Left ventricle myocardium (tissue), 1 donor: ENCODE measurements around a stretch of chr7.

GRCh38 chr7:50656630-50656988 lies 91.4 kb upstream of the DDC start:
- PRO-cap: no peak

DNA sequence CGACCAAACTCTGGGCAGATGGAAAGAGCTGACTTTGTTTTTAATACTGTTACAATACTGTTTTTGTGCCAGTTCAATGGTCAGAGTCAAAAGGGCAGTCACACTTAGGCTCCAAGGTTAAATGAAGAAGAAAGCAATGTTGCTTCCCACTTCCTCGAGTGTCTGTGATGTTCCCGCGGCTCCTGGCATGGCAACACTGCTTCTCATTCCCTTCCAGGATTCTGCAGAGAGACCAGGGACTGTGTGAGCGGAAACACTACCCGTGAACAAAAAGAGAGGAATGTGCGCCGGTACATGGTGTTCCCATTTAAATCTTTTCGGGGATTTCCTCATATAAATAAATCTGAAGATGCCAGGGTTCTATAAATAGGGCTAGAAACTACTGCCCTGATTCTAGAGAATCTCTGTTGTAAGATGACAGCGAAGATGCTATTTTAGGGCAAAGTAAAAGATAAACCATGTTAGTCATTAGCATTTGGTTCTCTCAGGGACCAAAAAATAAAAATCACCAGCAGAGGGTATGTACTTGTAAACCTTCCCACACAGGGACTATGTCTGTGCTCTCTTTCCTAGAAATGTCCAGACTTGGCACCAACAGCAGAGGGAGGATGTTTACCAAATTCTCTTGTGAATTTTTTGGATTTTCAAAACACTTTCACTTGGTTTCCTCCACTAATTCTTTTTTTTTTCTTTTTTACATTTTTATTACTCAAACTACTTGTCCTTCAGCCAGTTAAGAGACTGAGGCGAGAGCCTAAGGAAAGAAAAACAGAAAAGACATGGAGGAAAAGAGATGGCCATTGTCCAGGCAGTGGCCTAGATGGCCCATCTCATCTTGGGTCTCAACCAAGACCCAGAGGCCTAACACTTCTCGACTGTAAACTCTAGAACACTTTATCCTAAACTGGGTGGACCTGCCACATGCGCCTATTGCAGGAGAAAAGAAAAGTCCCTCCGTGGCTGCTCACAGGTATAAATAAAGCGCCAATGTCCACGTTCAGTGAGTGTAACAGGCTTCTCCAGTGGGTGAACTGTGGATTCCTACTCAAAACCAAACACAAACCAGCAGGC lies 92.3 kb upstream of the DDC start:
- PRO-cap: no peak

DNA sequence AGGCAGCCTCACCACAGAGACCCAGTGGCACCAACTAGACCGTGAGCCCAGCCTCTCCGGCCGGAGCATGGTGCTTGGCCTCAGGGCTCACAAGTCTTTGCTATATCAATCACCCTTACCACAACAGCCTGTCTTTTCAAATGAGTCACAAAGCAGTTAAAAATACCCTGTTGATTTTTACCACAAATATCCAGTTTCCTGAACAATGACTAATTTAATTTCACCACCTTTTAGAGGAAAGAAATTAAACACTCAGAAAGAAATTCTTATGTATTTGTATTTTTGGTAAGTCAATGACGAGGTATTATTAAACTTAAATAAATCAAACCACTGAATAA lies 99.5 kb upstream of the DDC start:
- PRO-cap: no peak

- PRO-cap: no peak
These were observed 79.2 kb downstream of the GRB10 start for GRCh38 chr7:50703203-50704133.

DNA sequence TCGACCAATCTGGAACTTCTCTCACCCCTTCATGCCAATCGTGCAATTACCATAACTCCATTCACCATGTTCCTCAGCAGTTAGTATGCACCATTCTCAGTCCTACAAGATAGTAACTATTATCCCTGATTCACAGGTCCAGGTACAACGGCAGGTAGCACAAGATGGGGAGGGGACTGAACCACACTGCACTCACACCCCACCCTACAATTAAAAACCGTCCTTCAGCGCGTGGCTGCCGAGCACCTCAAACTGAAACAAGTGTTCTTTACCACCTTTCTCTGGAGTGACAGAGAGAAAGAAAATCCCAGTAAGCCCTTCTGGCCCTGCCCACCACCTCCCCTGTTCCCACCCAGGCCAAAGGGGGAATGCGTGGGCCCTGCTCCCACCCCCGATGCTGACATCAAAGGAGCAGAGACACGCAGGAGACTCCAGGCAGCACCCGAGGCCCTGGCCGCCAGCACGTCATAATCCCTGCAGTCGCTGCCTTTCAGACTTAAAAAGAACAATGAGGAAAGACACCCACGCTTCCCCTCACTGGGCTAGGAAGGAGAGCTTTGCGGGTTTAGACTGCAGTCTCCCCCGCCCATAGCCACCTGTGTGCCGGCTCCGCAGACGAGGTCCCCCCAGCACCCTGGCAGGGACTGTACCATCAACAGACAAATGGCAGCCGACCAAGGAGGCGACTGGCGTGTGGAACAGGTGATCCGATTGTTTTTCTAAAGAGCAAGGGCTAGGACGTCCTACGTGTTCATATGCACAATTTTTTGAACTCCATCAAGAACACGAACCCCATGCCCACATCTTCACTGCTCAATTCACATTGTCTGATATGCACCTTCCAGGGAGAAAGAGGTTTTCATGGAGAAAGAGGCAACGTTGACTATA lies 1.4 kb downstream of the GRB10 start:
- PRO-cap: no peak

GRCh38 chr7:50781941-50782371 lies 740 bp downstream of the GRB10 start:
- PRO-cap: no peak

GRCh38 chr7:50792396-50793296 lies 9.9 kb upstream of the GRB10 start:
- PRO-cap: bidirectional peak, plus-strand start at chr7:50793125, minus-strand start at chr7:50792874

DNA sequence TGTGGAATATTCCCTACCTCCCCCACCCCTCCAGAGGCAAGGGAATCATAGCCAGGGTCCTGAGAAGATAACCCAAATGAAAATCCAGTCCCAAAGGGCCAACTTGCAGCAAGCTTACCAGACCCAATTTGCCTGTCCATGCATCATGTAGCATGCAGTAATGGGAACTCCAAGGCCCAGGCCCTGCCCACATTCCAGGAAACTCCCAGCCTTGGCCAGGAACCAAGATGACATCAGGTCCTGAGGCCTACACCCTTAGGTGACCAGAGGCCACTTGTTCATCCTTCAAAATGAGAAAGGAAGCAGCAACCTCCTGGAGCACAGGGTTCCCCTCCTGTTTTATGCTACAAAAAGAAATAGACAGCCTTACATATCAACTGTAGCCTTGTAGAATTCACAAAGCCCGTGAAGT lies 30.1 kb upstream of the GRB10 start:
- PRO-cap: no peak

GRCh38 chr7:51081342-51081680 lies 235.3 kb downstream of the COBL start:
- PRO-cap: no peak

GRCh38 chr7:51314729-51315063 lies 1.9 kb downstream of the COBL start:
- PRO-cap: no peak

DNA sequence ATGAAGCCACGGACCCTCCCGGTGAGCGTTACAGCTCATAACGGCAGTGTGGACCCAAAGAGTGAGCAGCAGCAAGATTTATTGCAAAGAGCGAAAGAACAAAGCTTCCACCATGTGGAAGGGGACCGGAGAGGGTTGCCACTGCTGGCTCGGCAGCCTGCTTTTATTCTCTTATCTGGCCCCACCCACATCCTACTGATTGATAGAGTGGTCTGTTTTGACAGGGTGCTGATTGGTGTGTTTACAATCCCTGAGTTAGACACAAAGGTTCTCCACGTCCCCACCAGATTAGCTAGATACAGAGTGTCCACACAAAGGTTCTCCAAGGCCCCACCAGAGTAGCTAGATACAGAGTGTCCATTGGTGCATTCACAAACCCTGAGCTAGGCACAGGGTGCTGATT lies 583.7 kb upstream of the COBL start:
- PRO-cap: no peak

GRCh38 chr7:53365847-53366133 lies 330.4 kb downstream of the POM121L12 start:
- PRO-cap: unidirectional peak, plus-strand start at chr7:53366058

GRCh38 chr7:54832763-54833495 lies 73.9 kb upstream of the SEC61G start:
- PRO-cap: no peak

DNA sequence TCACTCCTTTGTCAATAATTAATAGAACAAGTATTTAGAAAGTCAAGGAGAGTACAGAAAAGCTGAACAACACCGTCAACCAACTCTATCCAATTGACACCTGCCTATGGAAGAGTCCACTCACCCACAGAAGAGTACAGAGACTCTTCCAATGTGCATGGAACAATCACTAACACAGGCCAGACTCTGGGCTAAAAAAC lies 110.1 kb upstream of the EGFR start:
- PRO-cap: no peak

DNA sequence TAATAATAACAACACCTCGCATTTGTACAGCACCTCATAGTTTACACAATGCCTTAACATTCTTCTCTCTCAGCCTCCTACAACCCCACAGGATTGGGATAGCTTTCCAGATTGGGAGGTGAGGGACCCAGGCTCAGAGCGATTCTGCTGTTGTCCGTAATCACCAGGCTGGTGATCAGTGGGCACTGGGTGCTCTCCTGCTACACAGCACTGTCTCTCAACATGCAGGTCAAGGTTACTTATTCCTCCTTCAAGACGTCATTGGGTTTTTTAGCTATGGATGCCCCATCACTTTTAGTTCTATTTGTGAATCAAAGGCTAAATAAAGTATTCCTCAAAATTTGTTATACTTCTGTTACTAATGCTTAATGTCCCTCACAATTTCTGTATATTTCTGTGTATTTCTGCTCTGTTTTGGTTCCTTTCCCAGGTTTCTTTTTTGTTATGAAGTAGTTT lies 11.2 kb downstream of the EGFR start:
- PRO-cap: no peak

DNA sequence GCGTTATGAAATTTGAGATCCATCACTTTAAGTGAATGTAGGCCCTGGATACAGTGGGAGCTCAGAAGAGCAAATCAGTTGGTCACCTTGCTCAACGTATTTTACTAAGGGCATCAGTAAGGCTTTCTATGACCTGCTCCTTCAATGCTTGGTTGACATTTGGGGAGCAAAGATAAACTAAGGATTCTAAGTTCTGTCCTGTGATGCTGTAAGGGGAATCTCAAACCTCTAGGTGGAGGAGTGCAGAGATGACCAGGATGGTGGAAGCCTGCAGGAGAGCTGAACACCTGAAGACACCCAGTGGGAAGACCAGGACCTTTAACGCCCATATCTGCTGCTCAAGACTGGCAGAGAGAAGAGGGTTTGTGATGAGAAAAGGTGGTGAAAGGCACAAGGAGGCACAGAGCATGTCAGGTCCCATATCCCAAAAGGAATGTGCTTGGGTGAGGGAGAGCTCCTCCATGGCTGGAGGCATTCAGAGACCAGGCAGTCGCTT lies 20.4 kb downstream of the EGFR start:
- PRO-cap: no peak

- PRO-cap: no peak
These were observed 113.6 kb downstream of the EGFR start for GRCh38 chr7:55132387-55132811.

GRCh38 chr7:55146773-55147250 lies 128.0 kb downstream of the EGFR start:
- PRO-cap: no peak

GRCh38 chr7:55151073-55151478 lies 132.3 kb downstream of the EGFR start:
- PRO-cap: no peak

- PRO-cap: no peak
These were observed 162.3 kb downstream of the EGFR start for GRCh38 chr7:55180907-55181773.